OCI-LY7 (cell line): ENCODE results near the genes SPTLC3 and FLRT3.

GRCh38 chr20:10613713-10614259 lies 60.0 kb downstream of the JAG1 start:
- PRO-cap = no peak
- RAMPAGE, long total RNA = no peak

- PRO-cap = no peak
- RAMPAGE, long total RNA = no peak
Observed at GRCh38 chr20:10711195-10711754, 37.5 kb upstream of the JAG1 start.

- PRO-cap = no peak
- RAMPAGE, long total RNA = no peak
Observed at GRCh38 chr20:10793676-10794189, 119.9 kb upstream of the JAG1 start.

GRCh38 chr20:11850297-11850625 lies 67.4 kb upstream of the BTBD3 start:
- PRO-cap = no peak
- RAMPAGE, long total RNA = no peak

DNA sequence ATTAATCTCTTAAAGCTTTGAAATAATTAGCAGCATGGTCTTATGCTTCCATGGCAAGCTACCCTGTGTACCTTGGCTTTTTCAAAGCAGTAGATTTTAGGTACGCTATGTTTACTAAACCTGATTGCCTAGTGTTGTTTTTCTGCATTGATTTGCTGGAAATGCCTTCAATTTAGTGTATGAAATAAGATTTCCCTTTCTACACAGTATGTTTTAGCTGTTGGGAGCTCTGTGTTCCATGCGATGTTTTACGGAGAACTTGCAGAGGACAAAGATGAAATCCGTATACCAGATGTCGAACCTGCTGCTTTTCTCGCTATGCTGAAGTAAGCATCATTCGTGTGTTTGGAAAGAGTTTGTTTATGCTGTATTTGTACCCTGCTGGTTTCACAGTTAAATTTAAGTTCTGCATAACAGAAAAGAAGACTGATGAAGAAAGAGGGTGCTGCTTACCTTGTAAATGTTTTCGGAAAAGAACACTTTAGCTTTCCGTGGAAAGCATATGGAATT lies 1.9 kb downstream of the BTBD3 start:
- PRO-cap = no peak
- RAMPAGE, long total RNA = no peak

GRCh38 chr20:13008764-13009612 lies at the start of gene SPTLC3:
TSS of gene SPTLC3 (plus strand) at chr20:13008972.
- PRO-cap = no peak
- RAMPAGE, long total RNA = no peak

GRCh38 chr20:13012781-13013271 lies 4.1 kb downstream of the SPTLC3 start:
- PRO-cap = no peak
- RAMPAGE, long total RNA = no peak

DNA sequence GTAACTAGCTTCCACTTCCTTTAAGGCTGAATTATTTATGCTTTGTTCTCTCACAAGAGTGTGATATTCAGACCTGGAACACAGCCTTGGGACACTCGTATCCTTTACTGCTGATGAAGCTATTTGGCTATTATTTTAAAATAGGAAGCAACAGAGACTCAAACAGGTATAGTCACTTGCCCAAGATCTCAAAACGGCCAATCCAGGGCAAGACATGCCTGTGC lies 19.9 kb downstream of the SPTLC3 start:
- PRO-cap = no peak
- RAMPAGE, long total RNA = no peak

- PRO-cap = no peak
- RAMPAGE, long total RNA = no peak
Observed at GRCh38 chr20:13221434-13222334, 610 bp downstream of the ISM1 start.

DNA sequence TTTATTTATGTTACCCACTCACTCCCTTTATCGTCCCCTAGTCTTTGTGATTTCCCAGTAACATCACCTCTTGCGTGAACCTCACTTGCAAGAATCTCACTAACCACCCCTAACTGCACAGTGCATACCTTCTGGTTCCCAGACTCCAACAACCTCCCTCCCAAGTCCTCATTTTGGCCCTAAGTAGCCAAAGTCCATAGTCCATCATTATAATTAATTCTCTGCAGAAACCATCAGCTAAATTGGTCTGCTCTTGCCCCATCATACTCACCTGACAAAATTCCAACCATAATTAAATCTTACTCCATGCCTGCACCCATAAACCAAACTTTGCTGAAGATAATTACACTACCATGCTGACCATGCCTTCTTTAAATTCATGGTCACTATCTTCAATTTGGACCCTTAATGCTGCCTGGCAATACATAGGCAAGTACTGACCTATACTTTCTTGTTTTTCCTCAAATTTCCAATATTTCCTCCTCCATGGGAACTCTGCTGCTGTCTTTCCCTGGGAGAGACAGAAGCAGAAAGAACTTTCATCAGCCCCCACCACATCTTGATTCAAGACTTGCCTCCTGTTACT lies 179.4 kb downstream of the TASP1 start:
- PRO-cap = no peak
- RAMPAGE, long total RNA = no peak

DNA sequence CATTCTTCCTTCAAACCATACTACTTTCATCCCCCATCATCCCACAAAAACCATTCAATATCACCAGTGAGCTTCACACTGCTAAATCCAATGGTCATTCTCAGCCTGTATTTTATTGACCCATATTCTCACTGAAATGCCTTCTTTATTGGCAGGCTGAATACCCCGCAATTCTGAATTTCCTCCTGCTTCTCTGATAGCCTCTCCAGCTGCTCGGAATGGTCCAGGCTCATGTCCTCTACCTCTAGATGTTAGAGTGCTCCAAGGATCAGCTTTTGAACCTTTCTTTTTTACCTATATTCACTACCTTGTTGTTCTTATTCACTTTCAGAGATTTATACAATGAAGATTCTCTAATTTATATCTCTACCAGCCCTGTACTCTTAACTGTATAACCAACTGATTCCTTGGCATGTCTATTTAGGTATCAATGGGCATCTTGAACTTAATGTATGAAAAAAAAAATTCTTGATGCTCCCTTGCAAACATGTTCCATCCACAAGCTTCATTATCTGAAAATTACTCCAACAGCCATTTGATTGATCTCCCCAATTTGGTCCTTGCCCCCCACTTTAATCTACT lies 30.5 kb downstream of the ESF1 start:
- PRO-cap = no peak
- RAMPAGE, long total RNA = no peak

- PRO-cap = no peak
- RAMPAGE, long total RNA = no peak
Observed at GRCh38 chr20:14219985-14220841, 117.2 kb downstream of the FLRT3 start.

DNA sequence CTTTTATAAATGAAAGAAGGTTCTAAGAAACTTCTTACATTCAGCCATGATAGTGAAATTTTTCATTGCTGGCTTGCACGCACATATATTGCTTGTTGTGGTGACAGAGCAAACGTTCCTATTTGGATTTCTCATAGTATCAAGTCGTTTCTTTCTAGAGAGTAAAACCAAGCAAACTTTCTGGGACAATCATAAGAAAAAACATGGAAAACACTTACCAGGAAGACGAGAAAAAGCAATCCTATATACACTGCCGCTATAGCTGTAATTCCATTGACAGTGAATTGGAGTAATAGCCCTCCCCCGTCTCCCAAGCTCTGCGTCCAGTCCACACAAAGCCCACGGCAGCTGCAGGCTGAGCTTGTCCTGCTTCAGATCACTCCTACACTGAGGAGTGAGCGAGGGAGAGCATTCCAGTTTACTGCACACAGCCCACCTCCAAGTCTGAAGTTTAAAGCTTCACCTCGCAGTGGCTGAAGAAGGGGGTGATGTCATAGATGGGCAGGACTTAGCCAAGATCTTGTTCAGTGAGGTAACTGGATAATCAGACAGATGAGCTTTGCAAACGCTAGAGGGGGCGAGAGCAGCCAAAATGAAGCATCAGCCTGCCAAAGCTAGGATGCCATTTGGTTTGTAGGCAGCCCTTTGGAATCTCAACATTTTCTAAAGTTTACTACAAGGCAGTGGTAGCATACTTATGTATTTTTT lies at the start of gene FLRT3:
FLRT3 (minus strand) TSS at position 427 of the 708 bp plus-strand sequence.
- PRO-cap = no peak
- RAMPAGE, long total RNA = no peak

GRCh38 chr20:14924493-14924748 lies 587.0 kb upstream of the FLRT3 start:
- PRO-cap = no peak
- RAMPAGE, long total RNA = no peak

- PRO-cap = no peak
- RAMPAGE, long total RNA = no peak
Observed at GRCh38 chr20:15045642-15046208, 708.3 kb upstream of the FLRT3 start.

DNA sequence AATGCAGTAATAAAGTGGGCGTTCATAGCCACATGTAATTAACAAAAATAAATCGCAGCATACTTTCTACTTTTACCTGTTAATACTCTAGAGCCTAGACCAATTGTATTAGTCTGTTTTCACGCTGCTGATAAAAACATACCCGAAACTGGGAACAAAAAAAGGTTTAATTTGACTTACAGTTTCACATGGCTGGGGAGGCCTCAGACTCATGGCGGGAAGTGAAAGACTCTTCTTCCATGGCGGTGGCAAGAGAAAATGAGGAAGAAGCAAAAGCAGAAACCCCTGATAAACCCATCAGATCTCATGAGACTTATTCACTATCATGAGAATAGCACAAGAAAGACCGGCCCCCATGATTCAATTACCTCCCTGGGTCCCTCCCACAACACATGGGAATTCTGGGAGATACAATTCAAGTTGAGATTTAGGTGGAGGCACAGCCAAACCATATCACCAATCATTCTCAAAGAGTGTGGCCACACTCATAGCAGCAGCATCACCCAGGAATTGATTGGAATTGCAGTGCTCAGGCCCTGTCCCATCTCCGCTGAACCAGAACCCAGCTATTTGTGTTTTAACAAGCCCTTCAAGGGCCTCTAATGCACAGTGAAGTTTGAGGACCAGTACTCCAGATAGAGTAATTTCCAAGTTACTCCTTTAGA lies 650.1 kb downstream of the KIF16B start:
- PRO-cap = no peak
- RAMPAGE, long total RNA = no peak

DNA sequence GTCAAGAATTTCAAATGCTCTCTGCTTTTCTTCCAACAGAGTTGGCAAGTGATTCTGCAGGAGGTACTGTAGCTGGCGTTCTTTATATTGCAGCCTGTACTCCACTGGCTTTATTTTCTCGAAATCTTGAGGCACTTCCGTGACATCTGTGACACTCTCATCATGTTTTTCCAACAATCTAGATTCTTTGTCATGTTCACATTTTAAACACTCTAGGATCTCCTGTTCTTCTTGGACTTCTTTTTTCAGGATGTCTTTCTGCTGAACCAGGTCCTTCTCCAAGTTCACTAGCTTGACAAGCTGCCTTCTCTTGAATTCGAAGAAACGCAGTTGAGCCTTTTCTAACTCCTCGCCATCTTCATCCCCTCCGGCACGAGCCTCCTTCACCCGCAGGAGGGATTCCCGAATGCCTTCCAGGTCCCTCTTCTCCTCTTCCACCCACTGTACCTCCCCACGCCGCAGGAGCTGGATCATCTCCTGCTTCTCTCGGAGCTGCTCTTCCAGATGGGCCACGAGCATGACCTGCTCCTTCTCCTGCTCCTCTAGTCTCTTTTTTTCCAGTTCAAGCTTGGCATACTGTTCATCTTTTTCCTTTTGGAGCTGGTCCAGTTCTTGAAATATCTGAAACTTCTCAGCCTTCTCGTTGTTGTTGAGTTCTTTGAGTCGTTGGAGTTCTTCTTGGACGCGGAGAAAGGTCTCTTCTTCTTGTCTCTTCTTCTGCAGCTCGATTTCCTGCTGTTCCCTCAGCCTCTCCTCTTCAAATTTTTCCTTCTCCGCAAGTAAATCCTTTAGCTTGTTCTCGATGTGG lies 193.8 kb downstream of the KIF16B start:
- PRO-cap = no peak
- RAMPAGE, long total RNA = no peak

GRCh38 chr20:16536974-16537478 lies 36.2 kb downstream of the KIF16B start:
- PRO-cap = no peak
- RAMPAGE, long total RNA = no peak

GRCh38 chr20:16569471-16569871 lies 3.8 kb downstream of the KIF16B start:
- PRO-cap = no peak
- RAMPAGE, long total RNA = no peak

DNA sequence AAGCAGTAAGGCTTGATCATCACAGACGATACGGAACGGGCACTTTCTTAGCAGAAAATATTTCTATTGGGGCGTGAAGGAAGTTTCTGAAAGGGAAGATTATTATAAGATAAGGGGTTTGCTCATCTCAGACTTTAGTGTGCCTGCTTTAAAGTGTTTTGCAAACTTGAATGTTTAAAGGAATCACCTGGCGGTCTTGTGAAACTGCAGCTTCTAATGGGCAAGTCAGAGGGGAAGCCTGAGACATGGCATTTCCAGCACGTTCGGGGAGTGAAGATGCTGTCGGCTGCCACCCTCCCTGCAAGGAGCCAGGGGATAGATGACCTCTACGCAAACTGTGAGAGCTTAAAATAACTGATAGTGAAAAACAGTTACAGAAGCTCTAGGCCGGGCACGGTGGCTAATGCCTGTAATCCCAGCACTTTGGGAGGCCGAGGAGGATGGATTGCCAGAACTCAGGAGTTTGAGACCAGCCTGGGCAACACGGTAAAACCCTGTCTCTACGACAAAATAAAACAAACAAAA lies 2.2 kb upstream of the KIF16B start:
- PRO-cap = no peak
- RAMPAGE, long total RNA = no peak